T47D (cell line): ENCODE measurements around the genes BRD4 and AP1M1.

DNA sequence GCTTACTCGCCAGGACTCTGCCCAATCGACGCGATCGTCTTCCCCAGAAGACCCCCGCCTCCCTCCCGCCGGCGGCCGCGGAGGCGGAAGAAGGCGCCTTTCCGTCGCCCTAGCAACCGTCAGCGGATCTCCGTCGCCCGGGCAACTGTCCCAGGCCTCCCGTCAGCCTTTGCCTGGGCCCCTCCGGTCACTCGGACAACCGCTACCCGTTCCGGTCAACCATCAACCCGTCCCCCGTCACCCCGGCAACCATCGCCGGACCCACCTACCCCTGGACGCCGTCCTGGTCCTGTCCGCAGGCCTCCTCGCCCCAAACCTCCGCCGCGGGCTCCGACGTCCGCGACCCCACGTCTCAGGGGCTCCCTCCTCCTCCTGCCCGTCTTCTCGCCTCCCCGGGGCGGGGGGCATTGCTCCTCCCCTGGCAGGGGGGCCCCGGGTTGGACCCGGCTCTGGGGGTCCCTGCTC is 8.7 kb downstream of the EPHX3 start:
- RRBS = 92% methylated on average over 18 of the region's 49 CpGs

- RRBS = no CpG with 5 or more reads among the region's 10 CpGs
Observed at GRCh38 chr19:15234317-15235070, 2.2 kb upstream of the EPHX3 start.

GRCh38 chr19:15253508-15254345 is 21.5 kb upstream of the EPHX3 start:
- RRBS = no CpG with 5 or more reads among the region's 26 CpGs

DNA sequence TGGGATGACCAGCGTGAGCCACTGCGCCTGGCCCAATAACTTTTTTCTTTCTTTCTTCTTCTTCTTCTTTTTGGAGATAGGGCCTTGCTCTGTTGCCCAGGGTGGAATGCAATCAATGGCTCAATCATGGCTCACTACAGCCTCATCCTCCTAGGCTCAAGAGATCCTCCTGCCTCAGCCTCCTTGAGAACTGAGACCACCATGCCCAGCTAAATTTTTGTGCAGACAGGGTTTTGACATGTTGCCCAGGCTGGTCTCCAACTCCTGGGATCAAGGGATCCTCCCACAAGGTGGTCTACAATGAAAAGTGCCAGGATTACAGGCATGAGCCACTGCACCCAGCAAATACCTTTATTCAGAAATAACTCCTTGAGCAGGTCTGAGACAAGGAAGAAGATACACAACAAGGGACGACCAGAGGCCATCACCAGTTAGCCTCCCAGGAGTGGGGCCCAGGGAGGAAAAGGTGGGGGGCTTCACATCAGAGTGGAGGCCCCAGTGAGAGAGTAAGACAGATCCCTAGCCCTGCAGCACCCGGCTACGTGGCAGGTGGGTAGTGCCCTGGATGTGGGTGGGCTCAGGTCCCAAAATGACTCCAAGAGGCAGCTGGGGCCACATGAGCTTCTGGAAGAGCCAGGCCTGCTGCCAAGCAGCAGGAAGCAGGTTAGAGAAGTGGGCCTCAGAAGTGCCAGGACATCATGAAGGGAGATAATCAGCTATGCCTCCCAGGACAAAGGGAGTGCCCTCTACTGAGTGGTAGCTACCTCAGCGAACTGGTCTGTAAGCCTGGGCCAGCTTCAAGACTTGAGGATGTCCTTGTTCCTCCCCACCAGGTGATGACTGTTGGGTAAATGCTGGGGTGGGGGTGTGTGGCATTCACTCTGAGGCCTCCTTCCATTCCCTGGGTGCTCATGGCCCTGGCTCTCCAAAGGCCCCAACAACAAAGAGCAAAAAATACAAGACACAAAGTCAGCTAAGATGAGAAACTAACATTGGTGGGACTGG is 26.6 kb upstream of the EPHX3 start:
- RRBS = no CpG with 5 or more reads among the region's 6 CpGs

- RRBS = no CpG with 5 or more reads among the region's 8 CpGs
Observed at GRCh38 chr19:15267377-15268111, 35.3 kb upstream of the EPHX3 start.

DNA sequence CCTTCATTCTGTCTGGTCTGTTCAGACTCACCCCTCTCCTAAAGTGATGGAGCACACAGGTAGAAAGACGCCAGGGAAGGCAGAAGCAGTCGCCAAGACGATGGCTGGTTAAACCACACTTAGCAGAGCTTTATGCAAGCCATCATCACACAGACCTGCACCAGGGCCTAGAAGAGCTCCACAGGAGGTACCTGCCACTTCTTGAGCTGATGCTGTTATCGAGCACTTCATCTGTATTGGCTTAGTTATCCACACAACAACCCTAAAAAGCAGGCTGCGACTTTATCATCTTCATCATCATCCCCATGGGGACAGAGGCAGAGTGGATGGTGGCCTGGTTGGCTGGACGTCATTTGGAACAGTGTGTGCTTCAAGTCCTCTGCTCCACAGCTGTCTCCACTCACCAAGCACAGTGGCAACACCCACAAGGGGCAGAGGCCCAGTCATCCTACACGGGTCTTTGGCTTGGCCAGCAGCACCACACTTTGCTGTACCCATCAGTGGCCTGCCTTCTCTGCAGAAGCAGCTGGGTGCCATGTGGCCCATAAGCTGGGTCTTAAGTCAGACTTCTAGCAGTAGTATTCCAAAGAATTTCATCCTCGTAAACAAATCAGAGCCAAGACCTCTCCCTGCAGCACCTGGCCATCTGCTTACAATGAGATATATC is 47.7 kb upstream of the EPHX3 start:
- RRBS = no CpG with 5 or more reads among the region's 8 CpGs

- RRBS = no CpG with 5 or more reads among the region's 11 CpGs
Observed at GRCh38 chr19:15306350-15306996, 25.9 kb downstream of the BRD4 start.

DNA sequence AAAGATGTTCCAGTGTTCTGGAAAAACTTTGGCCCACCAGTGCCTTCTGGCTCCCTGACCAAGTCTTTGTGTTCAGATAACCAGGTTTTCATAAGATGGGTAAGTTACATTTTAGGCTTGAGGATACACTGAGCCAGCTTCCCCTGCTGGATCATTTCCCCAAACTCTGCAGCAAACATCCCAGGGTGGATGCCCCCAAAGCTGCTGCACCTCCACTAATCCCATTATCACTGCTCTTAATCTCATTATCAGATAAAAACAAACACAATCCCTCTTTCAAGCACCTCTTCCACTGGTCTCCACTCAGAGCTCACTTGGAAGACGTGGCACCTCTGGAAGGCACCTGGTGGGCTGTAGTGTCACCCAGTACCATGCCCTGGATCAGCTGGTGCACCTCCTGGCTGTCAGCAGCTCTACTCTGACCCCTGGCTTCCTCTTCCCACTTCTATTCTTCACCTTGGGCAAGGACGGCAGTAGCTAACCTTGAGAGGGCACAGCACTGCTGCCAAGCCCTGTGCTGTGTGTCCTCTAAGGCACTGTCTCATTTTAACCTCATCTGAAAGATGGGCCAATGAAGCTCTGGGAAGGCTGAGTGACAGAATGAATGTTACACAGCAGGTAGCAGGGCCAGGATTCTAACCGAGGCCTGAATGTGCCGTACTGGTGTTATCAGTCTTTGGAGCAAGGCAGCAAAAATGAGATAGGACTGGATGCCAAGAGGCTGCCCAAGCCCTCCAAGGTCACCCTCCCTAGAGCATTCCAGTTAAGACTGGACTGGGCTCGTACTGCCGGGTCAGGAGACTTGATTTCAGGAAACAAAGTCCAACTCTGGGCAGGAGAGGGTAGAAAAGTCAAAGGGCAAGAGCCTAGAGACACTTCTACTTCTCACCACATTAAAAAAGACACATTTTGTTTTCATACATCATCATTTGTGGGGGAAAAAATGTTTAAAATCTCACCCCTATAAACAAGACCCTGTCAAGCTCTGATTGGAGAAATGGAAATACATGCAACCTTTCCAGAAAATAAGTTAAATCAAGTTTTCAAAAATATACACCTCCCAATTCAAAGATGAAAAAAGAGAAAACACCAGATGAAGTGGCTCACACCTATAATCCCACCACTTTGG is 7.3 kb downstream of the BRD4 start:
- RRBS = no CpG with 5 or more reads among the region's 6 CpGs

- RRBS = 1% methylated on average over 8 of the region's 58 CpGs
Observed at GRCh38 chr19:15332390-15332899, at the start of gene BRD4. BRD4 (minus strand) TSS chr19:15332539.

- RRBS = no CpG with 5 or more reads among the region's 23 CpGs
Observed at GRCh38 chr19:15374660-15375300, 4.8 kb downstream of the AKAP8 start.

DNA sequence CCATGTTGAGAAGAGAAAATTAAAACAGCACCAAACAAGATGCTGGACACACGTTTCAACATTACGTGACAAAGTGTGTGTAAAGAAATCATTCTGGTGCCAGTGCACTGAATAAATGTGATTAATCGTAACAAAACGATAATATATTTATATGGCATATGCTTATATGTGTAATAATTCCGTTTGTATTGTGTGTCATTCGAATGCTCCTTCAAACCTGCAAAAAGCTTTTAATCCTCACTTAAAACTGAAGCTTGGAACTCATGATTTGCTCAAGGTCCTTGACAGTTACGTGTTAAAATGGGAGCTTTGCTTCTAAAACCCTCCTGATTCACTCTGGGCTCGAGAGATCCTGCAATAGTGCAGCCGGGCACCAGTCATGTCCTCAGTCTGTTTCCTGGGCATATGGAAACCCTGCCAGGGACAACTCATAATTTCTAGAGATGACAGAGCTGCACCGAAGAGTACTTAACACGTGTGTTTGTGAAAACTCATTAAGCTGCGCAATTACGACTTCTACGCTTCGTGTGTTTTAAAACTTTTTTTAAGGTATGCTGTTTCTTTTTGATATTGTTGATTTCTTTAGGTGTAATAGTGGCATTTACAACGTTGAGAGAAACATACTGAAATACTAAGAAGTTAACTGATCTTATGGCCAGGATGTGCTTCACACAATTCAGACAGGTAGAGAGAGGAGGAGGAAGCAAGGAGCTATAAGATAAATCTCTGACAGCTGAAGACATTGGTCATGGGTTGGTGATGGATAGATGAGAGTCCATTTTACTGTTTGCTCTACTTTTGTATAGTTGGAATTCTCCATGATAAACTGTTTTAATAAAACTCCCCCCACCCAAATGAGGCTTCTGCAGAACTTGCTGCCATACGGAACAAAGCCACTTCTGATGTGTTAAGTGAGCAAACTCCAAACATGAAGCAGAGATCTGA is 936 bp upstream of the AKAP8L start:
- RRBS = no CpG with 5 or more reads among the region's 17 CpGs

DNA sequence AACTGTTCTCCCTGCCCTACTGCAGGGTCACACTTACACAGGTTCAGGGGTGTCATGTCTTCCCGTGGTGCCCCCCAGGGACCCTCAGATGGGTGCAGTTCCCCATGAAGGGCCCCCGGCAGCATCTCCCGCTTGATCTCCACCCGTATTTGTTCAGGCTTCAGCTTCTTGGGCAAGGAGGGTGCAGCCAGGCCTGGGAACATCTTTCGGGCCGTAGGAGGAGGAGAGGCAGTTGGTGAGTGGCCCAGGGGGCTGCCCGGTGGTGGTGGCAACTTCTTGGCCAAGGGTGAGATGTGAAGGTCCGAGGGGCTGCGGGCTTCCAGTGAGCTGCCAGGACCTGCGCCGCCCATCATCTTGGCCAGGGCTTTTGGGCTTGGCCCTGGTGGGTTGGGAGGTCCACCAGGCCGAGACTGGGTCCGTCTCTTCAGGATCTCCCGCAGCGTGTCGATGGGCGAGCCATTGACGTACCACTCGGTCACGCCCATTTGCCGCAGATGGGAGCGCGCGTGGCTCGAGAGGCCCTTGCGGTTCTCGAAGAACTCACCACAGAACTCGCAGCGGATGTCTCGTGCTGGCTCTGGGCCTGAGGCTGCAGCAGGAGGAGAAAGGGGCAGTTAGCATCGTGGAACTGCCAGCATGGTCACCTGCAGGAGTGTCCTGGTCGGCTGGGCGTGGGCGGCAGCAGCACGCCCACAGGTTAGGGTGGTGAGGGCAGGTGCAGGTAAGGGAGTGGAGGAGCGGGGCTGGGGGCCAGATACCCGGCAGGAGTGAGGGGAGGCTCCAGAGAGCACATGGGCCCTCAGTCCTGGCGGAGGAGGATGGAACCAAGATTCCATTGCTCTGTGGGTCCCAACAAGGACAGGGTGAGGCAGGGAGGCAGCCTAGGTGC is 8.4 kb upstream of the AKAP8L start:
- RRBS = no CpG with 5 or more reads among the region's 38 CpGs

DNA sequence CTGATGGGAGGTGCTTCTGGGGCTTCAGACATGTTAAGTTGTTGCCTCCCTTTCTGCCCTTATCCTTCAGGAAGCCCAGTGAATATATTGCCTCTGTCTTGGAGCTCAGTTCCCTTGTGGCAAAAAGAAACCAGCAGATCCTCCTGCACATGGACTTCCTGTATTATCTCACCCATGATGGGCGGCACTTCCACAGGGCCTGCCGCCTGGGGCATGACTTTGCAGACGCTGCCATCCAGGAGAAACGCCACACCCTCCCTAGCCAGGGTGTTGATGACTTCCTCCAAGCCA is 6.0 kb upstream of the CYP4F12 start:
- RRBS = no CpG with 5 or more reads among the region's 4 CpGs

DNA sequence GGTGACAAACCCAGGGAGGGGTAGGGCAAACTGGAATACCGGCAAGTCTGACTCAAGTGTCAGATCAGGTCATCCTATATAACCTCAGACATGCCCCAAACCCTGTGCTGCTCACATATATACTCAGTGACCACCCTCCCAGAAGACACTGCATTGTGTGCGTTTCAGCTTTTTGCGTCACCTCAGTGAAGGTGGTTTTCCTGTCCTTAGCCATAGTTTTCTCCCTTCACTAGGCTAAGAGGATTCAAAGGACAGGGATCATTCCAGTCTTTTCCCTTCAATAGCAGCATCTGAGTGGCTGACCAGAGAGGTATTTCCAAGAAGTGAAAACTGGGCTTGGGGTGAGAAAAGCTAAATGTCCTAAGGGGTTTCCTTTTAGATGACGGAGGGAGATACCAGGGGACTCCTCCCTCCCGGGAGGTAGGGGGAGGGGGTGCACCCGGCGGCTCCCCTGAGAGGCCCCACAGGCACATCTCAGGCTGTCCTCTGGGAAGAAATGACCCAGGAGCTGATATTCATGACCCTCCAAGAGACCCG is 12.7 kb upstream of the OR10H1 start:
- RRBS = 24% methylated on average over 2 of the region's 8 CpGs

GRCh38 chr19:15871301-15871913 is 26.5 kb downstream of the CYP4F2 start:
- RRBS = no CpG with 5 or more reads among the region's 12 CpGs

GRCh38 chr19:16197354-16198111 is at the start of gene AP1M1:
AP1M1 (plus strand) TSS chr19:16197911.
- RRBS = 2% methylated on average over 7 of the region's 47 CpGs

- RRBS = no CpG with 5 or more reads among the region's 27 CpGs
Observed at GRCh38 chr19:16373216-16374154, 48.9 kb downstream of the KLF2 start.

DNA sequence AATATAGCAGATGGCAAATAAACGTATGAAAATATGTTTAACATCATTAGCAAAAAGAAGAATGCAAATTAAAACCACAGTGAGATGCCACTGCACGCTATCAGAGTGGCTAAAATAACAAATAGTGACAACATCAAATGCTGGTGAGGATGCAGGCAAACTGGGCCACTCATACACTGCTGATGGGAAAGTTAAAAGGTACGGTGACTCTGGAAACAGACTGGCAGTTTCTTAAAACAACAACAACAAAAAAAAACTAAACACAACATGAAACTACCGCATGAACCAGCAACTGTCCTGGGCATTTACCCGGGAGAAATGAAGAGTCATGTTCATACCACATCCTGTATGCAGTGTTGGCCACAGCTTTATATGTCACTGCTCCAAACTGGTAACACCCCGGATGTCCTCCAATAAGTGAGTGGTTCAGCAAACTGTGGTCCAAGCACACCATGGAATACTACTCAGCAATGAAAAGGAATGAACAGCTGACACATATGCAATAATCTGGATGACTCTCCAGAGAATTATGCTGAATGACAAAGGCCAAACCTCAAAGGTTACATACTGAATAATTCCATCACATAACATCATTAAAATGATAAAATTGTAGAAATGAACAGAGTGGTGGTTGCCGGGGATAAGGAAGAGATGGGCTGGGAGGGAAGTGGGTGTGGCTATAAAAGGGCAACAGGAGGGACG is 22.3 kb downstream of the EPS15L1 start:
- RRBS = 66% methylated on average over 2 of the region's 8 CpGs

DNA sequence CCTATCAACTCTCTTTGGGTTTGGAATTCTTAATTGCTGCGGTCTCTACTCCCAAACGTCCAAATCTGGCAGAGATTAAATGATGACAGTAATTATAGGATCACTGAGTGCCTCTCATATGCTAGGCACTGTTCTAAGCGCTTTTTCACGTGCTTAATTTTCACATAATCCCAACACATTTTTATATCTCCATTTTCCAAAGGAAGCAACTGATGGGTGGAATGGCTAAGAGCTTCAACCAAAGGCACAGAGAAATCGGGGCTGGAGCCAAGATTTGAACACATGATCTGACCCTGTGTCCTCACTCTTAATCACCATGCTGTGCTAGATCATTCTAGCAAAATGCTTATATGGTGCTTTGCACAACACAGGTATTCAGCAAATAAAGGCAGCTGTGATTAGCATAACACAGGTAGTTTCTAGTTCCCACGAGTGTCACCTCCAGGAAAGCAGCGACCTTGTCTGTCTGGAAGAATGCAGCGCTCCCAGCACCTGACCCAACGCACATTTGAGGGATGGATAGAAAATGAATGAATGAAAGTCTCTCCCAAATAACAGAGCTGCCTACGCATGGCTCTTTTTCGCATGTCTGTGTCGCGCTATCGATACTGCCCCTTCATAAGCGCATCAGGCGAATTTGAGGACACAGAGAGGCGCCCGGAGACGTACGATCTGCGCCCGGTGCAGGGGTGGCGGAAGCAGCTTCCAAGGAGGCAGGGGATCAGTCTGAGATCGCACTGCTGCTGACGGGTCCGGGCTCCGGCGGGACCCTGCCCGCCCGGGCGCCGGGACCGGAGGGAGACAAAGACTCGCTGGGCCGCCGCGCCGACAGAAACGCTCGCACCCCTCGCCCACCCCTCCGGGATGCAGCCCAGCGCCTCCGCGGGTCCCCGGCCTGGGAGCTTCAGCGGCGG is 777 bp downstream of the EPS15L1 start:
- RRBS = 2% methylated on average over 15 of the region's 48 CpGs

GRCh38 chr19:16529507-16530333 is 12.5 kb downstream of the CHERP start:
- RRBS = no CpG with 5 or more reads among the region's 33 CpGs